NCI-H460 (cell line): ENCODE data around the gene TSPAN15.

RAMPAGE:
- cytosol, long total RNA: no peak
- long total RNA: no peak
- nucleus, long total RNA: no peak
These were observed 19.9 kb downstream of the SIRT1 start for GRCh38 chr10:67904326-67904761.

RAMPAGE:
- cytosol, long total RNA: no peak
- long total RNA: no peak
- nucleus, long total RNA: no peak
These were observed 1.2 kb downstream of the HERC4 start for GRCh38 chr10:68073661-68074509.

DNA sequence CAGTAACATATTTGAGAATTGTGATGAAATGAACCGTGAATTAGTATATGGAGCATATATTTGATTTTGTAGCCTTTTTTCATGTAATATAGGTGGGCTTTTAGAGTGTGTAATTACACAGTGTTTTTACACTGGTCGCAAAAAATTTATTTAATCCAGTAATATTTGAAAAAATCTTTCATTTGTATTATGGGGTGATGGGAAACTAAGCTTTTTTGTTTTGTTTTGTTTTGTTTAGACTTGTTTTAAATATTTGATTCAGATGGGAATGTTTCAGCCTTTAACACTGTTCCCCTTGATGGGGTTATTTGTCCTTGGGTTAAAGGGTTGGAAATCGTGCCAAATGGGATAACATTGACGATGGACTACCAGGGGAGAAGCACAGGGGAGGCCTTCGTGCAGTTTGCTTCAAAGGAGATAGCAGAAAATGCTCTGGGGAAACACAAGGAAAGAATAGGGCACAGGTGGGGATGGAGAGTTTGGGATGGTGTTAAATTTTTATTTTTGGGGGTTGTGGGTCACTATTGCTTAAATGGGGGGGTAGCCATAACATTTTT, 4.9 kb upstream of the PBLD start:
RAMPAGE:
- cytosol, long total RNA: no peak
- long total RNA: no peak
- nucleus, long total RNA: no peak

DNA sequence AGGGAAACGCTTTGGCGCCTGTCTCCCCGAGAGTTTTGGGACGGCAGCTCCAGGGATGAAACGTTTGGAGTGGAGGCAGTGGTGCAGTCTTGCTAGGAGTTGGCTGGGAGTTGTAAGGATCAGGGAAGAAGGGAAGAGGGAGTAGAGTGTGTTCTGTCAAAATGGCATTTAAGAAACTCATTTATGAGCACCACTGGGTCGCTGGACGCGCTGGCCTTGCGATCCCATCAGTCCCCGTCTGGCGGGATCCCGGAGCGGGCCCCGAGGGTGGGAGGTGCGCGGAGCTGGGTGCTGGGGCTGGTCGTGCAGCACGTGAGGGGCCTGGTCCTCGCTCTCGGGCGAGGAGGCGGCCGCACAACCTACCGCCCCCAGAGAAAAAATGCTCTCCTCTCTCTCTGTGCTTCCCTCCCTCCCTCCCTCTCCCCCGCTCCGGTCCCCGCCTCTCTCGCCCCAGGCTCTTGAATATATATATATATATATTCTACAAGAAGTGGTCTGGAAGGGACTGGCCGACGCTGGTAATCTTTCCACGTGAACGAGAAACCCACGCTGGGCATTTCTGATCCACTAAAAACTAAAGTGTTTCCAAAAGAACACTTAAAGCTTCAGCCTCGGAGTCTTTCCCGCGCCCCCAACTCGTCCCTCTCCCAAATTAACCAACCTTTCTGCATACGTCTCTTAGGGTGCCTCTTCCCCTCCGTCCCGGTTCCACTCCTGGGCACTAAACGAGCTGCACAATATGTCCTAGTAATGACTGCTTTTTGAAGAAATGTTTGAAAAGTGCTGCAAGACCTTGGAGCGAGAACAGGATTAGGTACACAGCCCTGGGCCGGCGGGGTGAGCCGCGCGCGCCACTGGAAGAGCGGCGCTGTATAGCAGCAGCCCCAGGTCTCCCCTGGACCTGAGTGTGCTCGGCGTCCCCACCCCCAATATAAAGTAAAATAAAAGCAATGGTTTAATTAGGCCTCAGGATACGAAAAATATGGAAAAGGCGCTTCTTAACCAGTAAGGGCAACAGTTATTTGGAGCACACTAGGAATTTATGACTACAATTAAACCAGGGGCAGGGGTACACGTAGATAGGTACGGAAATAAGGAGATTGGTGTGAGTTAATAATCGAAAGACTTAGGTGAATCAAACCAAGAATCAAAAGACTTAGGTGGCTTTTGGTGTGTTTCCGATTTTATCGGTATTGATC, 1.5 kb downstream of the TET1 start:
RAMPAGE:
- cytosol, long total RNA: no peak
- long total RNA: no peak
- nucleus, long total RNA: no peak

RAMPAGE:
- cytosol, long total RNA: no peak
- long total RNA: no peak
- nucleus, long total RNA: no peak
These were observed 24.2 kb upstream of the DDX50 start for GRCh38 chr10:68876823-68877336.

DNA sequence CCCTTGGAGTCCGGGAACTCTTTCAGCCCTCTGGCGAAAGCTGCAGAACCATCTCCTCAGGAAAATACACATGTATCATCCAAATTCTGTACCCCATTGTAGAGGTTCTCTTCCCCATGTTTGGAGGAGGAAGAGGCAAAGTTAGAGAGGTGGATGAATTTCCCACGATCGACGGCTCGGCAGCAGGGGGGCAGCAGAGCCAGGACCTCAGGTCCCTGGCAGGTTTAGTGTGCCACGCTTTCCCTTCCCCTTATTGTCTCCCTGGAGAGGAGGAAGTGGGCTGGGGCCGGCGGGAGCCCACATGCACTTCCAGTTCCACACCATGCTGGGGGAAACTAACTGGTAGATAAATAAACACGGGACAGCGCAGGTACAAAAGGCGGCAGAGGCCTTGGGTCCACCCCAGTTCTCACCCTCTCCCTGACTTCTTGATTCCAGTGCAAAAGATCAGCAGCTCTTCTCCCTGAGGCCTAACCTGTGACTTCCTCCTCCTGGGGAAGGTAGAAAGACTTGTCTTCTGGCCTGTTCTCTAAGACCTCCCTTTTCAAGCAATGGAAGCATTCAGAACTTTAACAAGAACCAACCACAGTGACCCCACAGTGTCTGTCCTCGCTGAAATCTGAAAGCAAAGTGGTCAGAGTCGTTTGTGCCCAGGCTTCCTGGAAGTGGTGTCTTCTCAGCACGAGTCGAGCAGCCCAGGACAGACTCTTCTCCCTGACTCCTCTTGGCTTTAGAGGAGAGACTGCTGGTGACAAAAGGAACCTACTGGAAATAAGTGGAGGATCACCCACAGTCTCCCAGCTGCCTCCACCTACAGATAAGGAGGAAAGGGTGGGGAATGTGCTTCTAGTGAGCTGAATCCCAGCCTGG, 30.5 kb upstream of the SRGN start:
RAMPAGE:
- cytosol, long total RNA: no peak
- long total RNA: no peak
- nucleus, long total RNA: no peak

DNA sequence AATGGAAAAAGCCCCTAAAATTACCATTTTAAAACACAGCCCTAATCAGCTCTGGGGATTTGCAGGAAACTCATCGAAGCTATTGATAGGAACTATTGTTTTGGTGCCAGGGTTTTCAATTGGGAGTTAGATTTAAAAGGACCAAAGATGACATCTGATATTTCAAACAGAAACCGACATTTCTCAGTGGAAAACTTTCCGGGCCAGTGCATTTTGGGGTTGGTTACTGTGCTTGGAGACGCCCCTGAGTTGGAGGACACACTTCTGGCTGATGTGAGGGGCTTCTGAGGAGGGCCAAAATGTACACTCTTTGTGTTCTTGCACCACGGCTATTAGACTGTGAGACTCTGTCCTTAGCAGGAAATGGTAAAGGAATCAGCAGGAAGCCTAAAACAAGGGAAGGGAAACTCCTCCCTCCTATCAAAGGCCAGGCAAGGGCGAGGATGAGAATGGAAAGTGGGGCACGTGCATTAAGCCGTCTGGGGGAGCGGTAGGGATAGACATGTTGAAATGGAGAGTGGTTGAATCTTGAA, 1.9 kb upstream of the SRGN start:
RAMPAGE:
- cytosol, long total RNA: no peak
- long total RNA: no peak
- nucleus, long total RNA: no peak

GRCh38 chr10:69092741-69093341, 4.9 kb downstream of the SRGN start:
RAMPAGE:
- cytosol, long total RNA: no peak
- long total RNA: no peak
- nucleus, long total RNA: no peak

DNA sequence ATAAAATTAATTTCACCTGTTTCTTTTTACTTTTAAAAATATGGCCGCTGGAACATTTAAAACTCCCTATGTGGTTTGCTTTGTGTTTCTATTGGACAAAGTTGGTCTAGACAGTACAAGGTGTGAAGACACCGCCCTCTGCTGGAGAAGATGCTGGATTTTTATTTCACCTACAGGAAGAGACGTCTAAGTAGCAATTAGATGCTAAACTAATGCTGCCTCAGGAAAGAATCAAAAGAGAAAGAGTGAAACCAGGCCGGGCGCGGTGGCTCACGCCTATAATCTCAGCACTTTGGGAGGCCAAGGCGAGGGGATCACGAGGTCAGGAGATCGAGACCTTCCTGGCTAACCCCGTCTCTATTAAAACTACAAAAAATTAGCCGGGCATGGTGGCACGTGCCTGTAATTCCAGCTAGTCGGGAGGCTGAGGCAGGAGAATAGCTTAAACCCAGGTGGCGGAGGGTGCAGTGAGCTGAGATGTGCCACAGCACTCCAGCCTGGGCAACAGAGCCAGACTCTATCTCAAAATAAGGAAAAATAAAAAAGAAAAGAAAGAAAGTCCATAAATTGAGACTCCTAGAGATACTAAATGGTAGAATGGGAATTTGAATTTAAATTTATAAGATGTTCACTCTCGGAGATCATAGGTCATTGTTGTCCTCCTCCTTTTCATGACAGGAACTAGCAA, 5.6 kb downstream of the SRGN start:
RAMPAGE:
- cytosol, long total RNA: no peak
- long total RNA: no peak
- nucleus, long total RNA: no peak

GRCh38 chr10:69103755-69104951, 16.2 kb downstream of the SRGN start:
RAMPAGE:
- cytosol, long total RNA: no peak
- long total RNA: no peak
- nucleus, long total RNA: no peak

GRCh38 chr10:69180787-69181512, 916 bp downstream of the SUPV3L1 start:
RAMPAGE:
- cytosol, long total RNA: no peak
- long total RNA: no peak
- nucleus, long total RNA: no peak

DNA sequence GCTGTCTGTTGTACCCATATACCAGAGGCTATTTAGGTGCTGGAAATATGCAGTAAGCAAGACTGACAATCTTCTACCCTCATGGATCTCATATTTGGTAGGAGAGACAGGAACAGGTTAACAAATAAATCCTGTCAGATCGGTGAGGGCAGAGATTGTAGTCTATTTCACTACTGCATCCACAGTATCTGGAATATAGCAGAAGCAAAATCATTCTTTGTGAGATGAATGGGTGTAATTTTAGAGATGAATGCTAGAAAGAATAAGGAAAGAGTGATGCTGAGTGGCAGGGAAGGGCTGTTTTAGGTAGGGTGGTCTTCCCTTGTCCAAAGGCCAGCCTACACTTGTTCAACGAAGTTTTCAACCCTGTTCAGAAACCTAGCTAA, 10.7 kb upstream of the HKDC1 start:
RAMPAGE:
- cytosol, long total RNA: no peak
- long total RNA: no peak
- nucleus, long total RNA: no peak

GRCh38 chr10:69269840-69270126, 48.9 kb upstream of the HK1 start:
RAMPAGE:
- cytosol, long total RNA: no peak
- long total RNA: no peak
- nucleus, long total RNA: no peak

RAMPAGE:
- cytosol, long total RNA: no peak
- long total RNA: no peak
- nucleus, long total RNA: no peak
These were observed 2.3 kb upstream of the HK1 start for GRCh38 chr10:69316477-69316702.

GRCh38 chr10:69338803-69339666, 20.4 kb downstream of the HK1 start:
RAMPAGE:
- cytosol, long total RNA: no peak
- long total RNA: no peak
- nucleus, long total RNA: no peak

DNA sequence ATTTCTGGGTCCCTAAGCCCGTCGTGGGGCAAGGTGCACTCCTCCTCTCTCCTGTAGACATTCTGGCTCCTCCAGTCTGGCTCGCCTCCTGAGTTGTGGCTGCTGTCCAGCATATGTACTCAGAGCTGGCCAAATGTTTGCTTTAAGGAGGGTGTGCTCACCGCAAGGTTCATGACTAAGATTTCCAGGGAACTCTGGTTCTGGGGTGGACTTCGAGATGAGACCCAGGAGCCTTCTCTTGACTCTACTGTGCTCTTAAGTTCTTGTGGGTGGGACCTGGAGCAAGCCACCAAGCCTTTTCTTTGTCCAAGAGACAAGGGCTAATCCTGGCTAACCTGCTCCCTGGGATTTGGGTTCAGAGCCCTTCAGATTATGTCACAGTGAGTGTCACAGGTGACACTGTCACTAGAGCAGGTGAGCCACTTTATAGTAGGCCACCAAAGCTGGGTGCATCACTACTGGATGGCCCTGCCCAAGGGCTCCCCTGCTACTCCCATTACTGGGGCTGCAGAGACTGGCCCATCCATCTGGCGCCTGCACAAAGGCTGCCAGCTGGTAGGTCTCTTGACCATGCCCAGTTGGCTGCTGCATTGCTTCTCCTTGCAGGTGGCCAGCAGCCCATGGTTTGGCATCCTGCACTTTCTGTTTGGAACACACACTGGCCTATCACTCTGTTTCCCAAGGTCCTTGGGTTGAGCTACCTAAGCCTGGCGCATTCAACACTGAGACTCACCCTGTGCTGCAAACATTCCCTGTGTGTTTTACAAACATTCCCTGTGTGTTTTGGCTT, 42.4 kb downstream of the HK1 start:
RAMPAGE:
- cytosol, long total RNA: no peak
- long total RNA: no peak
- nucleus, long total RNA: no peak

RAMPAGE:
- cytosol, long total RNA: no peak
- long total RNA: no peak
- nucleus, long total RNA: no peak
These were observed 10.2 kb downstream of the TACR2 start for GRCh38 chr10:69406362-69407093.

DNA sequence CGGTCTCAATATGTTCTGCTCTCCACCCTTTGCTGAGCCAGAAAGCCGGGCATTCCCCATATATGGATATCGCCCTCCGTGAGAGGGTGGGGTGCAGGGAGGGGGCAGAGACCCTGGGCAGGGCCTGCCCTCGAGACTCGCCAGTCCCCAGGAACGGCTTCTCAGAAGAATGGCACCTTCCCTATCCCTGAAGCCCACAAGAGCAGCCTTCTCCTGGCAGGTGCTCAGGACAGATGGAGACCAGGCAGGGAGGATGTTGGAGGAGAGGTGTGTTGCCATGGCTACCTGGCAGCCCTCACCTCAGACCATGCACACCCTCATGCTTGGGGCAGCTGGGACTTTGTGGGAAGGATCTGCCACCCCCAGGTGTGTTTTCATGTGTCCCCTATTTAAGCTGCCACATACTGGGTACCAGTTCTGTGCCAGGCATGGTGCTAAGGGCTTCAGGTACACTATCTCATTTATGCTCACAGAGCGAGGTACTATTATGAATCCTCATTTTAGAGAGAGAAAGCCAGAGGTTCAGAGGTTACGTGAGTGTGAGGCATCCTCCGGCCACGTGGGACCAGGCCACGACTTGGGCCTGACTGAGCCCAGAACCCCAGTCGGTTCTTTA, 3.2 kb downstream of the TACR2 start:
RAMPAGE:
- cytosol, long total RNA: no peak
- long total RNA: no peak
- nucleus, long total RNA: no peak

DNA sequence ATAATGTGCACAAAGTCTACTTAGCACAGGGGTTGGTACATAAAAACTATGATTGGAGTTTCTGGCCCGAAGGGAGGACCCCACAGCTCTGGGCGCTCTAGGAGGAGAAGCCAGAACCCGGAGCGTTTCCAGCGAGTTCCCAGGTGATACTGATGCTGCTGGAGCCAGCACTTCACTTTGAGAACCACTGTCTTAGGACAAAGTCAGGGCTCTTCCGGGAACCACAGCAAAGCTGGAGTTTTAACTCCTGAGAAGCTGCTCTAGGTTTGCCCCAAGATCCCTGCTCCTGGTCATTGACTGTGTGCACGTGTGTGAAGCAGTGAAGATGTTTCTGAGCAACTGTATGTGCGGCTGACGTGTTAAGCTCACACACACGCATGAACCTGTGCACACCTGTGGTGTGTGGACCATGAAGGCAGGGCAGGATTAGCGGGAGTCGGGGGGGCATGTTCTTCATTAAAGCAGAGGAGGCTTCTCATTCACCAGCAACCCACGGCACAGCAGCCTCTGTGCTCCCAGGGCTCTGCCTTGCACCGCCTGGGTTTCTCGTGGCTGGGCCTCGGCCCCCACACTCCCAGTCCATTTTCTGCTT, 662 bp upstream of the TACR2 start:
RAMPAGE:
- cytosol, long total RNA: no peak
- long total RNA: no peak
- nucleus, long total RNA: no peak

DNA sequence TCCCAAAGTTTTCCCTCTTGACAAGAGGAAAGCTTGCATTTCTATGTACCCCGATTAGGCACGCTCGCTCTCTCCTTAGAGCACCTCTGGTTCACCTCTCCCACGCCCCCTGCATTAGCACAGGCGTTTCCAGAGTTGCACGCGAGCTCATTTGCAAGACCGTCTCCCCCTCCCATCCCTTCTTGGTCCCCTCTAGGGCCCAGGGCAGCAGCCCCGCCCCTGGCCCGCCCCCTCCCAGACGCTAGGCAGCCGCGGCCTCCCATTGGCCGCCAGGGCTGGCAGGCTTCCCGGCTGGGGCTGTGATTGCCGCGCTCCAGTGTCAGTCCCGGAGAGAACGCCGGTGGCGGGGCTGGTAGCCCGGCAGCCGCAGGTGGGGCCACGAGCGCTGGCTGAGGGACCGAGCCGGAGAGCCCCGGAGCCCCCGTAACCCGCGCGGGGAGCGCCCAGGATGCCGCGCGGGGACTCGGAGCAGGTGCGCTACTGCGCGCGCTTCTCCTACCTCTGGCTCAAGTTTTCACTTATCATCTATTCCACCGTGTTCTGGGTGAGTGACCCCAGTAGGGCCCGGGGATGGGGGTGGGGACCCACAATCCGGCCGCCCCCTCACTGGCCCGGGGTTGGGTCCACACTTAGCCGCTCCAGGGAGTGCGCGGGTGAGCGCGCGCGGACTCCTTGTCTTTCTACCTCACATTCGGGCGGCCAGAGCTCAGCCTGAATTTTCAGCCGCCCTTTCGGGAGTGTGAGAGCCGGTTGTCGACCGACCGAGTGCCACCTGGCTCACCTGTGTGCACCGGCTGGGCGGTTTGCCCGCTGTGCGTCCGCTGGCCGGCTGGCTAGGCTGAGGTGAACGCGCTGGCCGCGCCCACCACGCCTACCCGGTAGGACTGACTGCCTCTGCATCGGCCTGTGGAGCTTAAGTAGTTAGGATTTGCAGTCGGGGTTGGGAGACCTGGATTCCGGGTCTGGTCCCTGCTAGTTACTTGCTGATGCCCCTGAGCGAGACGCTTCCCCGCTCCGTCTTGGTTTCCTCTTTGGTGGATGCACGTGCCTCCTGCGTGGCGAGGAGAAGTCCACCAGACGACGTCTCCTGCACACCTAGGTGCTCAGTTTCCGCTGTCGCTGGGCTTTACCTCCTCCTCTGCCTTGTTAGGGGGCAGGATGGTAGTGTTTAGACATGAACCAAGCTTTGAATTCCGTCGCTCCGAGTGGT, at the start of gene TSPAN15:
Gene TSPAN15, plus strand, starts transcription at position 319 of the 1,210 bp plus-strand sequence.
RAMPAGE:
- cytosol, long total RNA: start-site peak on the plus strand centred at position 341 of the sequence, 67 bp wide, 86 and 146 reads in 2 replicates
- long total RNA: start-site peak on the plus strand centred at position 348 of the sequence, 46 bp wide, 31 and 135 reads in 2 replicates
- nucleus, long total RNA: no peak